Gastroesophageal sphincter (tissue), 4 donors: ENCODE measurements around the genes PROK2 and SHQ1.

DNA sequence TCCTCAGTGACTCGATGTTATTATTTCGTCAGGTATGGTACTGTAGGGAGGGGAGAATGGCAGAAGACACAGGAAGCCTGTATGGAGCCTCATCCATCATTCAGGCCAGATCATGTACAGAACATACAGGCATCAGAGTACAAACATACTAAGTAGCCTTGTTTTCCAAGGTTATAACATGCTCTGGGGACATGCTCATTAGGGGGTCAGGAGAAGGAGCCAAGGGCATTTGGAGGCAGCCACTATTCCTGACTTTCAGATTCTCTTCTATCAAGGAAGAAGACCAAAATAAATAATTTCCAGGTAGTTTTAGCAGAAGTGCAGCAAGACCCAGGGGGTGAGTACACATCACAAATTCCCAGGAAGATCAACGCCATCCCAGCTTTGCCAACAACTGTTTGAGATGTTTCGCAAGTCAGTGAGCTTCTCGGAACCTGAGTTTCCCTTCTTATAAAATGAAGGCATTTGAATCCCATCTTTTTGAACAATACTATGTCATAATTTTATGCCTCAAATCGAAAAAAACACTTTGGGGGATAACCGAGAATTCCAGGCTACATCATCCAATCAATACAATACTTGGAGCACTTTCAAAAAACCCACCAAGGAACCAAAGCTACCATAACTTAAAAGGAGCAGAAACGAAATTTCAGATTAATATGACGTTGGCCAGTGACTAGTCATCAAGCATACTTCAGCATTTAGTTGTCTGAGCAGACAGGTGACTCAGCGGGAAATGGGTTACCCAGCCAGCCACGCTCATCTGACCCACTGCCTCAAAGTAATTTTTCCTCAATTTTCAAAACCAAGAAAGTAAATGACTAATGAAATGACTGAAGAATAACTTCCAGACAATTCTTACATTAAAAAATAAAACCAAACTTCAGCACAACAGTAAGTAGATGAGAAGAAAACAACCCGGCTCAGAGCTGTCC, 79.6 kb downstream of the FOXP1 start:
- PRO-cap, result no peak
- RAMPAGE, long total RNA, 4 experiments, result no peak in any of the 4 experiments

- PRO-cap, result no peak
- RAMPAGE, long total RNA, 4 experiments, result no peak in any of the 4 experiments
Measured at GRCh38 chr3:71532527-71533075, 50.9 kb downstream of the FOXP1 start.

GRCh38 chr3:71721444-71722449, 3.5 kb downstream of the EIF4E3 start:
- PRO-cap, result no peak
- RAMPAGE, long total RNA, 4 experiments, result no peak in any of the 4 experiments

DNA sequence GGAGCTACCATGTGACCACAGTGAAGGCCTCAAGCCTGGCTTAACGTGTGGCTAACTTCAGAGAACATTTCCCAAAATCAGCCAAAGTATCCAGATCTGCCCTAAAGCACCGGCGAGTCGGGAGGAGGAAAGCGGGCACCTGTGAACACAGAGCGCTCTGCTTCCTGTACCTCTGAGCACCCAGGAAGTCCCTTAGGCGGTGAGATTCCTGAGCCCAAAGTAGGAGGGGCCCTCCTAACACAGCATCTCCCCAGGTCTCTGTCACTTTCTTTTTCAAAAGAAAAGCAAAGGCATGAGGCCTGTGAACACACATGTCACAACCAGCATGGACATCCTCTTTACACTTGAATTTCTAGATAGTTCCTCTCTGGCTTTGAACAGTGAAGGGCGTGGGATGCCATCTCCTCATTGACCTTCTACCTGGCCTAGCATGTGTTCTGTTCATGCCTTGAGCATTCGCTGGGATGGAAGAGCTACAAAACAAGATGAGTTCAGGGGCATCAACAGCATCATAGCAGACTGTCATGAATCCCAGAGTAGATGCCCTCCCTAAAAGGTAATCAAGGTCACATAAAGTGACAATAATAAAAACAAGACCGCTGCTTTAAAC, 1.1 kb upstream of the EIF4E3 start:
- PRO-cap, result no peak
- RAMPAGE, long total RNA, 4 experiments, result no peak in any of the 4 experiments

GRCh38 chr3:71784615-71785715, at the start of gene PROK2:
Gene PROK2, minus strand, starts transcription at chr3:71785148.
- PRO-cap, result no peak
- RAMPAGE, long total RNA, 4 experiments, result no peak in any of the 4 experiments

GRCh38 chr3:71806569-71807196, 21.7 kb upstream of the PROK2 start:
- PRO-cap, result no peak
- RAMPAGE, long total RNA, 4 experiments, result no peak in any of the 4 experiments

DNA sequence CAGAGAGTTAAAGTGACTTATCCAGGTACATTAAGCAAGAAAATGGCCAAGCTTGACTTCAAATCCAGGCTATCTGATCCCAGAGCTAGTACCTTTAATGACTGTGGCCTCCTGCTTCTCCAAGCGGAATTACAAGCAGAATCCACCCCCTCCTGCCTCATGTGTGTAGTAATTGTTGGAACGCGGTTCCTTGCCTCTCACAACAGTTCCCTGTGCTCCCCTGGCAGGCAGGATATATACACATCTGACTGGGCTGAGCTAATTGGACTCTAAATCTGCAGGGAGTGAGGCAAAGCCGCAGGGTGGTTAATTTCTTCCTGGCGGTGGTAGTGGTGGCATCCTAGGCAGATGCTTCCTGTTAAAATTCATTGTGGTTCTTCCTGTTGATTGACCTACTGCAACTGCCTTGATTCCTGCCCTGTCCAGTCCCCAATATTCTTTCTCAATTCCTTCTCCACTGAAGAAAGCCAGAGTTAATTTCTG, 202.8 kb upstream of the PROK2 start:
- PRO-cap, result no peak
- RAMPAGE, long total RNA, 4 experiments, result no peak in any of the 4 experiments

GRCh38 chr3:72255182-72255480, 470.2 kb upstream of the PROK2 start:
- PRO-cap, result unidirectional peak, plus-strand start at chr3:72255406
- RAMPAGE, long total RNA, 4 experiments, result no peak in any of the 4 experiments

- PRO-cap, result no peak
- RAMPAGE, long total RNA, 4 experiments, result no peak in any of the 4 experiments
Measured at GRCh38 chr3:72317389-72317989, 530.8 kb downstream of the SHQ1 start.

- PRO-cap, result no peak
- RAMPAGE, long total RNA, 4 experiments, result no peak in any of the 4 experiments
Measured at GRCh38 chr3:72821600-72821869, 26.7 kb downstream of the SHQ1 start.

DNA sequence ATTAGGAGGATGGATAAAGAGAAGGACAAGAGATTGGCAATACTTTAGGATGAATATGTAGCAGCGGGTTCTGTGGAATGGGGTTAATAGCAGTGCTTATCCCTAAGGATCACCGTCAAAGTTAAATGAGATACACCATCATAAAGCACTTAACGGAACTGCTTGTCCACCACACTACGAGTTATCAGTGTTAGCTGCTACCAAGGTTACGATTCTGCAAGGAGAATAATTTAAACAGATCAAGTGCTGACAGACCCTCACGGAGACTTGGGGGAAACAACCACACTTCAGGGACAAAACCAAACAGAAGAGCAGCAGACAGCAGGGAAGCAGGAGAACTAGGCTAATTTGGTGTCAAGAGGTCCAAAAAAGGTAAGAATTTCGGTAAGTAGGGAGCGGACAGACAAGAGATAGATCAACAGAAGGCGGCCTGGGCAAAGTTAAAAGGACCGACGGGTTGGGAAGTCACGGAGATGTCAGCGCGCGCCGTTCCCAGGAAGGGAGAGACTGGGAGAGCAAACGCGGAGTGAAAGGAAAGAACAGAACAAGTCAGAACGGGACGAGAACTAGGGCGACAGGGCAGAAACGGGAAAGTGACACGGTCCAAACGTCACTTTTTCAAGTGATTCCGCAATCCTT, 786 bp downstream of the SHQ1 start:
- PRO-cap, result no peak
- RAMPAGE, long total RNA, 4 experiments, result no peak in any of the 4 experiments

DNA sequence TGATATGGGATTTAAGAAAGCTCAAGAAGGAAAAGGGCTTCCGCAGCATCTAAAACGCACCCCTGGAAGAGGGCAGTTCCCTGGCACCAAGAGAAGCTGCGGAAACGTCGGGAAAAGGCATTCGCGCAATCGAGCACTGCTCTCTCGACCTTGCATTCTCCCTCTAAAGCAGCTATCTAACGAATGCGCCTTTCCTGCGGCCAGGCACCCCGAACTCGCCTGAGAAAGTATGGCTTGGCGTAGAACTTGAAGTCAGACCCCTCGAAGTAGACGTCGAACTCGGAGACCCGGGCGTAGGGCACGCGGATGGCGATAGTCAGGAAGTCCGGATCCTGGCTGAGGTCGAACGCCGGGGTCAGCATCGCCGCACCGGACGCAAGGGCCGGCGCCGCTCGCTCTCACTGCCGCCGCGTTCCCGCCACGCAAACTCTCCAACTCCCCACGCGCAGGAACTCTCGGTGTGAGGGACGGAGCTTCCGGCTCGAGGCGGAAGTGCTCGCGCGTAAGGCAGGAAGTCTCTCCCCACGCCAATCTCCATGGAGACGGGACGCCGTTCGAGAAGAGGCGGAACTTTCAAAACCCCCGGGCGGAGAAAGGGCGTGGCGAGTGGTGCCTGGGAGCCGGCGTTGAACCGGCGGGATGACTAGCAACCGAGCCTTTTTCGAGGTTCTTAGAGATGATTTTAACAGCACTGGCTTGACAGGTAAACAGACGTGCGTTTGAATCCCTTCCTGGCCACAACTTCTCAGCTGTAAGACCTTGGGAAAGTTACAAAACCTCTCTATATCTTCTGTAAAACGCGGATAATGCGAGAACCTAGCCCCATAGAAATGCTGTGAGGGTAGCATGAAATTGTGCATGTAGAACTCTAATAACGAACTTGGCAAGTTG, at the start of gene SHQ1:
TSS of gene SHQ1 (minus strand) at position 467 of the 891 bp plus-strand sequence.
- PRO-cap, result unidirectional peak, minus-strand start at position 433 of the sequence
- RAMPAGE, long total RNA, 4 experiments, result start-site peak on the minus strand in 3 of 4 experiments, centred at positions 398 to 454 of the sequence, 50 to 267 reads per replicate

DNA sequence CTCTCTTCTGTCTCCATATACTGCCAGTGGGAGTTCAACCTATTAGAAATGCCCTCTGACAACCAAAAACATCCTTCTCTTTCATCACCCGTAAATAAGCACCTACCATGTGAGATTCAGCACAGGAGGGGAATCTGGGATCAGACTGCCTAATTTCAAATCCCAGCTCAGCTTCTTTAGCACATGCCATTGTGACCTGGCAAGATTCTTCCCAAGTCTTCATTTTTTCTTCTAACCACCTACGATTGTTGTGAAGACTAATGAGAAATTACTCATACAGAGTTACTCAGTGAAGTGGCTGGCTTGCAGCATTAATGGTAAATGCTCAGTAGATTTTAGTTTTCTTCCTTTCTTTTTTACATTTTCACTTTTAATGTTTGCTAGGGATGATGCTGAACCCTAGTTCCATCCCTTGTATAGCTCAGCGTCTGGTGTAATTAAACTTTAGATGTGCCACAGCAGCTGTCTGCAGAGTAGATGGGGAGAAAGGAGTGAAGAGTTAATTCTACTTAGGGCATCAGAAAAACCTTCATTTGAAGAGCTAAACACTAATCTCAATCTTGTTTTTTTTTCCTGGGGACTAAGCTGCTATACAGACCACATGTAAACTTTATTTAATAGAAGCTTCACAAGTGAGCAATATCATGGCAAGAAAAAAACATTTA, 176.6 kb downstream of the PDZRN3 start:
- PRO-cap, result no peak
- RAMPAGE, long total RNA, 4 experiments, result start-site peak on the minus strand in 1 of 4 experiments, centred at position 220 of the sequence, 10 reads per replicate

DNA sequence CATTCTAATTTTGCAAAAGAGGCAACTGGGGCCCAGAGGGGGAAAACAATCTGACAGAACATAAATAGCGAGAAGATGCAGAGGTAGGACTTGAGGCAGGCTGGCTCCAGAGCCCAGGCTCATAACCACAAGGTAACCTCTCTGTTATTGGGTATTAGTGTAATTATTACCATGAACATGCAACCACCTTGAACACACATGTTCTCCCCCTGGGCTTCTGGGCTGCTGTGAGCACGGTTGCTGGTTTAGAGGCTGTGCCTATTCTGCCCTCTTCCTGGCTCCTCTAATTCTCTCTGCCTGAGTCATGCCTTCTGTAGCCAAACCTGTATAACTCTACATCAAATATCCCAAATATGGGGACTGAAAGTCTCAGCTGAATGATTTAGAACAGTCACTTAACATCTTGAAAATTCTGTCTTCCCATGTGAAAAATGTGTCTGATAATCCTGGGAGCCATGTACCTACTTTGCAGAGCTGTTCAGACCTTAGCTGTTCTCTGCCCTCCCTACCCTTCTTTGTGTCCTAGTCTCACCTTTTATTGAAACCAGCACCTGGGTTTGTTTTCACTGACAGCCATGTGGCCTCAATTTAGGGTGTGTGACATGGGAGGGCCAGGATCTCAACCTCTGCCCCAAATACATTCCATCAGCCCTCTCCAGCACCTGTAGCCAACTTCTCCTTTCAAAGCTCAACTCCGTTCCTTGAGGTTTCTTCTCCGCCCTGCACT, 60.8 kb downstream of the PDZRN3 start:
- PRO-cap, result unidirectional peak, minus-strand start at position 229 of the sequence
- RAMPAGE, long total RNA, 4 experiments, result start-site peak on the minus strand in 1 of 4 experiments, centred at position 420 of the sequence, 34 reads per replicate

- PRO-cap, result bidirectional peak, plus-strand start at chr3:73727325, minus-strand start at chr3:73727154
- RAMPAGE, long total RNA, 4 experiments, result no peak in any of the 4 experiments
Measured at GRCh38 chr3:73727016-73727458, 102.3 kb upstream of the PDZRN3 start.

DNA sequence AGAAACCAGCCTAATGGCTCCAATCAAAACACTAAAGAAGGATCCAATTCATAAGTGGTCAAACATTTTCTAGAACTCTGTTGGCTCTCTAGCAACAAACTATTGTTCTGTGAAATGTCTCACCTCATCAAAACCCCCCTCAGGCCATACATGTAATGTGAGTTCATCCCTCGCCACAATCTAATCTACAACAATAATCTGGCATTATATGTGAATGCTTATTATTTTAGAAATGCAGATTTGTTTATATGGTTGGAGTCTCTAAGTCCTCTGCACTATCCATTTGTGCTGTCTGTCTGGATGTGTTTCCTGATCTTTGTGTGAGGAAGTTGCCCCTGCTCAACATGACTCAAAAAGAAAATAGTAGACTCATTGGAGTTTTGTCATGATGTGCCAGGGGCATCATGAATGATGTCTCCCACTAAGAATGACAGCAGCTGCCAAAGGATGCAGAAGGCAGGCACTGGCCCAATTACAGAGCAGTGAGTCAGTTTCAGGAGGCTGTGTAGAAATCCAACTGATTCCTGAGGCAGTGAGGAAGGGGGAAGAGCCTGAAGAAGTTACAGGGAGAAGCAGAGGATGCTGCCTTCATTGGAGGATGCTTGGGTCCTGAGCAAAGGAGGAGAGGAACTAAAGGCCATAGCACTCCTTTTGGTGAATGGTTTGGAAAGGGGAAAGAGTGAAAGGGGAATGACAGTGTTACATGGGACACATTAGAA, 161.7 kb upstream of the PDZRN3 start:
- PRO-cap, result unidirectional peak, plus-strand start at position 535 of the sequence
- RAMPAGE, long total RNA, 4 experiments, result no peak in any of the 4 experiments

DNA sequence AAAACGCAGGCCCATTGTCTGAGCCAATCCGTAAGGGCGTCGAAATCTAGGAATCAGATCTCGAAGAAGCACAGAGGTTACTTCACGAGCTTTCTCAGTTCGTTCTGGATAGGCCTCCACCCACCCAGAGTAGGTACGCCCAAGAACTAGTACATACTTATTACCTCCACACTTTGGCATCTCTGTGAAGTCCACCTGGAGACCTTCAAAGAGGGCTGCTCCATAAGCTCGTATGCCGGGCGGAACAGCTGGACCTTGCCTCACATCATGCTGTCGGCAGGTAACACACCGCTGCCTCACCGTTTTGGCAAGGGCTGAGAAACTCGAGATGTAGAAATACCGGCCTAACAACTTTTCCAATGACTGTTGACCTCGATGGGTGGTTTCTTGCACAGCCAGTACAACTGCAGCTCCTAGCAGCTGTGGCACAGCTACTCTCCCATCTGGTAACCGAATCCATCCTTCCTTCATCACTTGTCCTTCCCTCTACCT, 302.1 kb upstream of the FRG2C start:
- PRO-cap, result no peak
- RAMPAGE, long total RNA, 4 experiments, result no peak in any of the 4 experiments

DNA sequence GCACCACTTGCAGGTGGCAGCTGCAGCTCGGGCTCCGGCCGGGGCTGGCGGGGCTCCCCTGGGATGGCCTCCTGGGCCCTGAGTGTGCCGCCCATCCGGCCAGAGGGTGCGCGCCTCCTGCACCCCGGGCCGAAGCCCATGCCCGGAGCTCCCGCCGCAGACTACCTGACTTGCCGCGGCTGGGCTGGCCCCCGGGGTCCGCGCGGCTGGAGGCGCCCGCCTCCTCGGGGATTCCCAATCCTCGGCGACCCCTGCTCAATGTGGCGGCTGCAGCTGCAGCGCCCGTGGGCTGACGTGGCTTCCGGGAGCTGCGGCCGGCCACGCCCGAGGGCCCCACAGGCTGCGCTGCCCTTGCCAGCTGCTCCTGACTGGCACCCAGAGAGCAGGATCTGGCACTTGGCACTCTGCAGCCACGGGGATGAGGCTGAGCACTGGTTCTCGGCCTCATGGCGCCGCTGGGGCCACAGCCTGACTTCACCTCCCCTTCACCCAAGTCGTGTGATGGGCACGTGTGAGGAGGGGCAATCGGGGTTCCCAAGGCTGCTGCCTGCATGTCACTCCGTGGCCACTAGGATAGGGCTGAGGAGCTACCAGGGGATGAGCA, 267.9 kb upstream of the FRG2C start:
- PRO-cap, result no peak
- RAMPAGE, long total RNA, 4 experiments, result no peak in any of the 4 experiments

DNA sequence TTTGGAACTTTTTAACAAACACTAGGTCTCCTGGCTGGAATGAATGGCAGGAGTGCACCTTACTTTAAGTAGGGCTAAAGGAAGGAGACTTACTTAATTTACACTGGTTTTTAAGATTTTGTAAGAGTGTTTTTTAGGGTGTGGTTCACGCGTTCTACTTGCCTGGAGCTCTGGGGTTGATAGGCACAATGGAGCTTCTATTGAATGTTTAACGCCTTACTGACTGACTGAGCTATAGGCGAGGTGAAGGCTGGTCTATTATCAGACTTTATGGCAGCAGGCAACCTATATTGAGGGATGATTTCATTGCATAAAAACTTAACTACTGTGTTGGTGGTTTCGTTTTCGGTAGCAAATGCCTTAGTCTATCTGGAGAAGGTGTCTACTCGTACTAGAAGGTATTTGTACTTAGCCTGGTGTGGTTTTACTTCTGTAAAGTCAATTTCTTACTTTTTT, 162.1 kb upstream of the FRG2C start:
- PRO-cap, result no peak
- RAMPAGE, long total RNA, 4 experiments, result no peak in any of the 4 experiments

DNA sequence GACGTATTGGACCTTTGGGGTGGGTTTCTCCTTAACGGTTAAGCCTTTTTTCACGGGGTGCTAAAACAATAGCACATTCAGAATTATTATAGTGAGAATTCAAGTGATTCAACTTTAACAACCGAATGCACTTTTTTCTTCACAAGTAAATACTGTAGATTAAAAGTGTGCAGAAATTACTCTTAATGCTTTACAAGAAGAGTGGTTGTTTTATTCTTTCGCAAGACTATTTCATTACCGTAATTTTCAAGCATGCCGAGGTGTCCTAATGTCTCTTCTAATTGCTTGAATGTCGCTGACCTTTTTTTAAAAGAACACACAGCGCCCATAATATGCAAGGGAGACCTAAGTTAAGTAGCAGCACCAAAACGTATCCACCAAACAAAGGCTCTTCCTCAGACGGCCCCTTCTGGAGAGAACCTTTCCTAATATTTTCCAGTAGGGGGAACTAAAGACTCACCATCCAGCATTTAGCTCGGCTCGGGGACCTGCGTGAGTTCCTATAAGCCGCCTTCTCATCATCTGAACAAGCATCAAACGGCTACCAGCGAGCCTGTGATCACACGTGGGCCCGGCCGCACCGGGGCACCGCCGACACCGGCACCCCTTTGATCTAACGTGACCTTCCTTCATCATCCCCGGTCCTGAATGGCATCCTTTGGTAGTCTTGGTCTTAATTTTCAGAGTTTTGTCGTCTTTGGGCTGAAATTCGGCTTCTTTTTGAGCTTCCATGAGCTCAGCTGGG, 1.6 kb upstream of the ROBO2 start:
- PRO-cap, result no peak
- RAMPAGE, long total RNA, 4 experiments, result no peak in any of the 4 experiments